HEK293 (cell line): ENCODE measurements around the genes CAMSAP3, STXBP2, RETN, TRAPPC5 and CTXN1.

- PRO-cap: bidirectional peak, plus-strand start at chr19:7595661, minus-strand start at chr19:7595628; bidirectional peak, plus-strand start at chr19:7595874, minus-strand start at chr19:7595699
- RRBS, 2 experiments: 2 to 8% methylated on average over 39 to 40 of the region's 147 CpGs
Observed at GRCh38 chr19:7595441-7596695, at the start of gene CAMSAP3. TSS of gene CAMSAP3 (plus strand) at chr19:7595863.

GRCh38 chr19:7611647-7612004, 16.0 kb downstream of the CAMSAP3 start:
- PRO-cap: no peak
- RRBS, 2 experiments: 92 to 96% methylated on average over 5 of the region's 21 CpGs

- PRO-cap: bidirectional peak, plus-strand start at chr19:7637121, minus-strand start at chr19:7636991
- RRBS, 2 experiments: 7 to 20% methylated on average over 19 to 22 of the region's 55 CpGs
Observed at GRCh38 chr19:7636653-7637308, at the start of gene STXBP2. TSS of gene STXBP2 (plus strand) at chr19:7637110.

- PRO-cap: no peak
- RRBS, 2 experiments: no CpG with 5 or more reads among the region's 11 CpGs
Observed at GRCh38 chr19:7648340-7648906, 11.5 kb downstream of the STXBP2 start.

DNA sequence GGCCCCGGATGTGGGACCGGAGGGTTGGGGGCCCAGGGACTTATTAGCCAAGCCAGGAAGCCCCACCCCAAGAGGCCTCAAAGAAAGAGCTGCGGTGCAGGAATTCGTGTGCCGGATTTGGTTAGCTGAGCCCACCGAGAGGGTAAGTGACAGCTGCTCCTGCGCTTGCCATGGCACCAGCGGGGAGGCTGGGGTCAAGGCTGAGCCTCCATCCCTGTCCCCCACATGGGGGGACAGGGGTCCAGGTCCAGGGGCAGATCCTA, at the start of gene RETN:
Gene RETN, plus strand, starts transcription at position 70 of the 263 bp plus-strand sequence.
- PRO-cap: no peak
- RRBS, 2 experiments: 87% methylated on average over 4 of the region's 8 CpGs

DNA sequence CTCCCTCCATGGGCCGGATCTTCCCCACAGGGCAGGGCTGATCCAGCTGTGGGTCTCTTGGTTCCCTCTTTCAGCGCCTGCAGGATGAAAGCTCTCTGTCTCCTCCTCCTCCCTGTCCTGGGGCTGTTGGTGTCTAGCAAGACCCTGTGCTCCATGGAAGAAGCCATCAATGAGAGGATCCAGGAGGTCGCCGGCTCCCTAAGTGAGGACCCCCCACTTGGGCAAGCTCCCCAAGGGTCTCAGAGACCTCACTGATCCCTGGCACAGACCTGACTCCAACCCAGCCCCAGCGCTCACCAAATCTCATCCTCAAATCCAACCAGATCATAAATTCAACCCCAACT, 366 bp downstream of the RETN start:
- PRO-cap: no peak
- RRBS, 2 experiments: no CpG with 5 or more reads among the region's 5 CpGs

- PRO-cap: bidirectional peak, plus-strand start at chr19:7680861, minus-strand start at chr19:7680708
- RRBS, 2 experiments: under 1 to 2% methylated on average over 8 of the region's 79 CpGs
Observed at GRCh38 chr19:7680552-7681330, at the start of gene TRAPPC5. TSS of gene TRAPPC5 (plus strand) at chr19:7680833.

GRCh38 chr19:7729016-7729566, 2.8 kb downstream of the CLEC4G start:
- PRO-cap: no peak
- RRBS, 2 experiments: no CpG with 5 or more reads among the region's 20 CpGs

GRCh38 chr19:7868225-7868637, 6.0 kb downstream of the PRR36 start:
- PRO-cap: no peak
- RRBS, 2 experiments: 8 to 45% methylated on average over 5 of the region's 25 CpGs

DNA sequence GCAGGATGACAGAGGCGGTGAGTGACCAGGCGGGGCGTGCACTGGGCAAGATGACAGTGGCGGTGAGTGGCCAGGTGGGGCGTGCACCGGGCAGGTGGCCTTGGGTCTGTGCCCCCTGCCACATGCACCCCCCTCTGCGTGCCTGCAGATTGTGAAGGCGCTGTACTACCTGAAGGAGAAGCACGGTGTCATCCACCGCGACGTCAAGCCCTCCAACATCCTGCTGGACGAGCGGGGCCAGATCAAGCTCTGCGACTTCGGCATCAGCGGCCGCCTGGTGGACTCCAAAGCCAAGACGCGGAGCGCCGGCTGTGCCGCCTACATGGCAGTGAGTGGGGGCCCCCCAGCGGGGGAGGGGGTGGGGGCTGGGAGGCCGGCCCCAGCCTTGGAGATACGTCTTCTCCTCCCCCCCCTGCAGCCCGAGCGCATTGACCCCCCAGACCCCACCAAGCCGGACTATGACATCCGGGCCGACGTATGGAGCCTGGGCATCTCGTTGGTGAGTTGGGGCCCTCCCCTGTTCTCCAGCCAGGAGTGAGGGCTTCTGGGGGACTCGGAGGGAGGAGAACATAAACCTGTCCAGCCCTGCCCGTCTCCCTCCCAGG, 3.7 kb upstream of the TGFBR3L start:
- PRO-cap: no peak
- RRBS, 2 experiments: 38 to 100% methylated on average over 1 of the region's 35 CpGs

DNA sequence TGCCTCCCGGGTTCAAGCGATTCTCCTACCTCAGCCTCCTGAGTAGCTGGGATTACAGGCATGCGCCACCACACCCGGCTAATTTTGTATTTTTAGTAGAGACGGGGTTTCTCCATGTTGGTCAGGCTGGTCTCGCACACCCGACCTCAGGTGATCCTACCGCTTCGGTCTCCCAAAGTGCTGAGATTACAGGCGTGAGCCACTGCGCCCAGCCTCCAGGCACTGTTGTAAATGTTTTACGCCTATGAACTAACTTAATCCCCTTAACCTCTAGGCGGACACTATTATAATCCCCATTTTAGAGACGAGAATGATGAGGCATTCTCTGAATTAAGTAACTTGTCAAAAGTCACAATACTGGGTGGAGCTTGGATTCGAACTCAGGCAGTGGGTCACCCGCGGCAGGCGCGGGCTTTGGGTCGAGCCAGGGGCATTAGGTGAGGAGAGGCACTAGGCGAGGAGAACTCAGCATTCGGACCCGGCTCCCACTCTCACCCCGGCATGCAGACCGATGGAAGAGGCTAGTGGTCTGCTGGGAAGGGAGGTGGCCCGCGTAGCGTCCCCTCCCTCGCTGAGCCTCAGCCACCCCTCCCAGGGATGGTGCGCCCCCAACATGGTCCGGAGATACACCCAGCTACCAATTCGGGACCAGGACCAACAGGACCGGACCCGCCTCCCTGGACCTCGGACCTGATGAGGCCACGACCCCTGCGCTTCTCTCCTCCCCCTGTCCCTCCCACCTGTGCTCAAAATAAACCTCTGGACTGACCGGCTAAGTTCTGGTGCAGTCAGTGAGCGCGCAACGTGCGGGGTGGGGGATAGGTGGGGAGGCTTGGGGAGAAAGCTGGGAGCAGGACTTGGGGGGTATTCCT, 1.6 kb upstream of the SNAPC2 start:
- PRO-cap: no peak
- RRBS, 2 experiments: 100% methylated on average over 1 of the region's 42 CpGs; no CpG with 5 or more reads in 1 of the 2 experiments

DNA sequence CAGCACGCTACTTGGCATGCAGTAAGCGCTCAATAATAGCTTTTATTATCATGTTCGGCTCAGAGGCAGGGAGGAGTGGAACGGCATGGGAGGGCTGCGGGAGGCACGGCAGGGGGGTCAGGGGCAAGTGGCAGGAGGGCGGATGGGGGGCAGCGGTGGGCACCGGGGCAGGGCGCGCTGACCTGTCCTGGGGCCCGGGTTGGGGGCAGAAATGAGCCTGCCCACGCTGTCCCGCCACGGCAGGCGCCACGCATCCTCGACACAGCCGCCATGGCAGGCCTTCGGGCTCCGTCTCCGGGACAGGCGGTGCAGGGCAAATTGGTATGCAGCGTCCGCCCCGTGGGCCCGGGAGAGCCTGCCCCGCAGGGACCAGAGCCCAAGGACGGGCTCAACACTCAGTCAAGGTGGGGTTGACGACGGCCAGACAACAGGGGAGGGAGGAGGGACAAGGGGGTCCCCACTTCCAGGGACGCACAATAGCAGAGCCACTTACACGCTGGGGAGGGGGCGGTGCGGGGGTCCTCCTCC, 1.4 kb downstream of the CTXN1 start:
- PRO-cap: no peak
- RRBS, 2 experiments: 91 to 95% methylated on average over 8 to 11 of the region's 35 CpGs

- PRO-cap: bidirectional peak, plus-strand start at chr19:7926093, minus-strand start at chr19:7926166
- RRBS, 2 experiments: under 1 to 2% methylated on average over 25 to 27 of the region's 87 CpGs
Observed at GRCh38 chr19:7925874-7926825, at the start of gene CTXN1. TSS of gene CTXN1 (minus strand) at chr19:7926135.

- PRO-cap: no peak
- RRBS, 2 experiments: no CpG with 5 or more reads among the region's 16 CpGs
Observed at GRCh38 chr19:7961988-7962841, 18.7 kb upstream of the TIMM44 start.

DNA sequence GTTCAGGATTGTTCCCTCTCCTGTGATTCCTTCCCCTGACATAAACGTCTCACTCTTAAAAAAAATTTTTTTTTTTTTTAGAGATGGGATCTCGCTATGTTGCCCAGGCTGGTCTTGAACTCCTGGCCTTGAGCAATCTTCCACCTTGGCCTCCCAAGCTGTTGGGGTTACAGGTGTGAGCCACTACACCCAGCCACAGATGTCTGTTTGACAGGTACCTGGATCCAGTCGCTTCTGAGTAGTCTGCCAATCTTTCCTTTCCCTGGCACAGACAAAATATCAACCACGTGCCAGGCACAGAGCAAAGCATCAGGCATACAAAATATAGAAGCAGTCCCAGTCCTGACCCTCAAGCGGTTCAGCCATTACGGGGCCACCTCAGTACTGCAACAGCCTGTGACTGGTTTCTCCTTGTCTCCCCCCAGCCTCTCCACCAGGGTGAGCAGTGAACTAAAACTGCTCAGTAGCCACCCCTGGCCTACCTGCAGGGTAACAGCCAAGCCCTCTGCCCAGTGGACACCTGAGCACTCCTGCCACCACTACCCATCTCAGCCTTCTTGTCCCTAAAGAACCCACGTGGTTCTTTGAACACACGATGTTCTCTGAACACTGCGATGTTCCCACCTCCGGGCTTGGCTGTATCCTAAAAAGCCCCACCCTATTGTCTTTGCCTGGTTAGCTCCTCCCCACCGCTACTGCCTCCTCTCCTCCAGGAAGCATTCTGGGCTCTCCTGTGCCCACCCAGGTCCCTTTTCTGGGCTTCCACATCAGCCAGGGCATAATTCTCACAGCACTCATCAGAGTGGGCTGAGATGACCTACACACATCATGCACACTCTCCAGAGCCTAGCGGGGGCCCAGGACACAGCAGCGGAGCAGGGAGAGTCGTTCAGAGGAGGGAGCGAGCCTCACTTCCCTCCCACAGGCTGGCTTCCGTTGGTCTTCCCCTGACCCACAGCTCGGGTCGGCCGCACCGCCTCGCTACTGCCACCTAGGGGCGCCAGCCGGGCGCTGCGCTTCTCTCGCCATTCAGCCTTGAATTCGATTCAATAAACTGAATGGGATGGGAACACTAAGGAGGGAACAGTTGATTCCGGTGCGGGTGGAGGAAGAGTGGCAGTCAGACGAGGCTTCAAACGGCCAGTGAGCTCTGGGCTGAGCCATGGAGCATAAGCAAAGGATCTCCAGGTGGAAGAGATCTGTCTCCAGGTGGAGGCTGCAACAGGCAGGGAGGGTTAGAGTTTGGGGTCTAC, 3.4 kb downstream of the ELAVL1 start:
- PRO-cap: bidirectional peak, plus-strand start at position 1,090 of the sequence, minus-strand start at position 874 of the sequence
- RRBS, 2 experiments: under 1 to 4% methylated on average over 5 of the region's 31 CpGs

DNA sequence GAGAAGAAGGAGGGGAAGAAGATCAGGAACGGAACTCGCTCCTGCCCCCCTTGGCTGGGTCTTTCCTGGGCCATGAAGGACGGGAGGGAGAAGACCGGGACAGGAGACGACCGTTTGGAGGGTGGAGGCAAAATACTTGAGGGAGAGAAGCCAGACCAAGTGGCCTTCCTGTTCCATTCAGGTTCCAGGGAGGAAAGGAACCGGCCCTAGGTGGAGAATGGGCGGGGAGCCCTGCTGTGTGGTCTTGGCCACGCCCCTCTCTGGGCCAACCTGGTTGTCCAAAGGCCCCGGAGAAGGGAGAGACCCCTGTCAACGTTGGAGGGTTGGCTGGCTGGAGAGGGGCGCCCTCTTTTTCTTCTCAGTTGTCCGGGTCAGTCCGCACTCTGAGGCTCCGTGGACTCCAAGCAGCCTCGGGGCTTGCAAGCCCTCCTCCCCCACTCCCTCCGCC, 891 bp downstream of the FBN3 start:
- PRO-cap: no peak
- RRBS, 2 experiments: 7 to 9% methylated on average over 6 to 9 of the region's 17 CpGs

GRCh38 chr19:8209079-8209252, 204 bp upstream of the CERS4 start:
- PRO-cap: bidirectional peak, plus-strand start at chr19:8209144, minus-strand start at chr19:8208999; bidirectional peak, plus-strand start at chr19:8209376, minus-strand start at chr19:8209209
- RRBS, 2 experiments: 0 to 4% methylated on average over 3 of the region's 16 CpGs

DNA sequence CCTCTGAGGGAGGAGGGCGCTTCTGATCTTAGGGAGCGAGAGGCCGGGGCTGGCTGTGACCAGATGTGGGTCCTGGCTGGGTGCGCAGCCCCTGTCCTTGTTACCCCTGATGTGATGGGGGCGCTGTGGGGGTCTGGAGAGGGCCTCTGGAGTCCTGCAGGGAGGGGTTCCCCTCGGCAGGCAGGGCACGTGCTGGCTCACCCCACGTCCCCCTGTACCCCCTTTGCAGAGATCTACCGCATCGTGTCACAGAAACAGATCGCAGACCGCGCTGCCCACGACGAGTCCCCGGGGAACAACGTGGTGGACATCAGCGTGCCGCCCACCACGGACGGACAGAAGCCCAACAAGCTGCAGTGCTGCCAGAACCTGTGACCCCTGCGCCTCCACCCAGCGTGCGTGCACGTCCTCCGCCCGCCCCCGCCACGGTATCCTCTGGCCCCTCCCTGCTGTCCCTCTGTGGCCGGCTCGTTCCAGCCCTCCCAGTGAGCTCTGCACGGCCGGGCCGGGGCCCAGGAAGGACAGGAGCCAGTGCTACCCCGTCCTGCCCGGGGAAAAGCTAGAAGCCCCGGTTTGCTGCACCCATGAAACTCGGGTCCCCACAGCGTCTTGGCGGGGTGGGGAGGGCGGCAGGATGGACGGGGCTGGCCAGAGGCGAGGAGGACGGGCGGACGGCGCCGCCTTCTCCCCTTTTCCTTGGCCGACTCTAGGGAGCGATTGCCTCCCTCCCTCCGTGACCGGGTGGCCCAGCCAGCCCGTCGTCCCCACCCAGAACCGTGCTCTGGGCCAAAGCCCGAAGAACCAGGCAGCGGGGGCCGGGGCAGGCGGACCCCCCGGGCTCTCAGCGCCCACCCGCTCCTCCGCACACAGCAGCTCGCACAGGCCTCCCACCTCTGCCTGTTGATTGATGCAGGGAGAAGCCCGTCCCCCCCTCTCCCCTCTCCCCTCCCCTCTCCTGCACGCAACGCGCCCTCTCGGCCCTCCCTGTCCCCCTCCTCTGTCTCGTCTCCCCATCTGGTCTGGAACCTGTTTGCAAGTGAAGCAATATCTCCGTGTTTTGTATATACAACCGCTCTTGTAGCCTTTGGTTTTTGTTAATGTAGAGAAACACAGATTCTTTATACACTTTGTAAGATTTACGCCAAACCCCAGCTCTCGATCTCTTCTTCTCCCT, 9.5 kb upstream of the MARCHF2 start:
- PRO-cap: no peak
- RRBS, 2 experiments: 89 to 93% methylated on average over 9 to 12 of the region's 74 CpGs

DNA sequence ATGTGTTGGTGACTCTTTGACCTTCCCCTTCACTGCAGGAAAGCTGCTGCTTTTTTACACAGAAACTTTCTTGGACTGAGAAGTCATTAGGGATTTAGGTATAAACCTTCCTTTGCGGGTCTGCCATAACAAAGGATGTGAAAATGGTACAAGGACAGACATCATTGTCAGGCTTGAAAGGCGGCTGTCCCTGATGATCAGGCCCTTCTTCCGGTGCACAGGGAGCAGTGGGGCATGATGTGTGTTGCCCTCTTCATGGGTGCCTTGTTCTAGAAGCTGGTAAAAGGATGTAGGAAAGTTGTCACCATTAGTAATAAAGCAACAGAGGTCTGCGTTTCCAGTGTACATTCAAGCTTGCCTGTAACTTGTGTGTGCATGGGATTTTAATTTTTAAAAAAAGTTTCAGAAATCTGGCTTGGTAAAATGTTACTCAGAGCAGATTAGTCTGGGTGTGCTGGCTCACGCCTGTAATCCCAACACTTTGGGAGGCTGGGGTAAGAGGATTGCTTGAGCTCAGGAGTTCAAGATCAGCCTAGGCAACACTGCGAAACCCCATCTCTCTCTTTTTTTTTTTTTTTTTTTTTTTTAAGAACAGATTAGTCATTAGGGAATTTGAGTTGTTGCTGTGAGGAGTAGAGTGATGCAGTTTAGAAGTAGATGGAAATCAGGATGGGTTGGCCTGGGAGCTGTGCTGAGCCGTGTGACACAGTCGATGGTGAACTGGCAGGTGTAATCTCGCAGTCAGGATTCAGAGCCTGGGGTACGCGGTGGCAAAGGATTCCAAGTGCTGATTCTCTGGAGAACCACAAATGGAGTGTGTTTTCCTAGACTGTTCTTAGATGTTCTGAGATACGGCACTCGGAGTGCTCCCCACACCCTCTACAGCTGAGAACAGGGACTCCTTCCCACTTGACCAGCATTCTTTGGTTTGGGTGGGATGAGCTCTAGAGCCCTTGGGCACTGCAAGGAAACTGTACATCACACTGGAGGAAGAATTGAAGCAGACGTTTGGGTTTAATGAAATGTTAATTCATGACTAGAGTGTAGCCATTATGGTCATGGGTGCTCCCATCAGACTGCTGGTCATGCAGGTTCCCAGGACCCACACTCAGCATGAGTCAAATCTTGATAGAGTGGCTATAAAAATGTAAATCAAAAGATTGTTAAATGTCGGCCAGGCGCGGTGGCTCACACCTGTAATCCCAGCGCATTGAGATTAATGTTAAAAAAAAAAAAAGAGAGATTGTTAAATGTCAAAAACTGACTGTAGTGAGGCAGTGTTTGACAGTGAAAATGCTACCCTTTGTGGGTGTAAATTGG, 26.6 kb downstream of the PRAM1 start:
- PRO-cap: no peak
- RRBS, 2 experiments: no CpG with 5 or more reads among the region's 18 CpGs

DNA sequence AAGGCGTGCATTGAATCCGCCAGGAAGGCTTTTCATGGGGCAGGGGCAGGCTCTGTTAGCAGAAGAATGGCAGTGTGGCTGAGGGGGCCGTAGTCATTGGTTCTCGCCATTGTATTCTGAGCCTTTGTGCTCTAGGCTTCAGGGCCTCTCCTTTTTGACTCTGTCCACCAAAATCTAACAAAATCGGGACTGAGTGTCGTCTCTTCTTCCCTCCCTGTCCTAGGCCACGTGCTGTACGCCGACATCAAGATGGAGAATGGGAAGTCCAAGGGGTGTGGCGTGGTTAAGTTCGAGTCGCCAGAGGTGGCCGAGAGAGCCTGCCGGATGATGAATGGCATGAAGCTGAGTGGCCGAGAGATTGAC, 14.0 kb downstream of the PRAM1 start:
- PRO-cap: no peak
- RRBS, 2 experiments: no CpG with 5 or more reads among the region's 15 CpGs